Hair follicle dermal papilla cell (primary cell): ENCODE measurements around the genes AGAP5 and ZSWIM8.

GRCh38 chr10:73422178-73422775 lies 8.4 kb upstream of the ANXA7 start:
- CAGE, long polyA plus RNA = no peak

DNA sequence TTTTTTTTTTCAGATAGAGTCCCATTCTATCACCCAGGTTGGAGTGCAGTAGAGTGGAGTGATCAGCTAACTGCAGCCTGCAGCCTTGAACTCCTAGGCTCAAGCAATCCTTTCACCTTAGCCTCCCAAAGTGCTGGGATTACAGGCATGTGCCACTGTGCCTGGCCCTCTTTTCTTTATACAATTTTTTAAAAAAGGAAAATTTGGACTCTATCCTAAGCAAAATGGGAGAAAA lies 28.7 kb upstream of the MSS51 start:
- CAGE, long polyA plus RNA = no peak

DNA sequence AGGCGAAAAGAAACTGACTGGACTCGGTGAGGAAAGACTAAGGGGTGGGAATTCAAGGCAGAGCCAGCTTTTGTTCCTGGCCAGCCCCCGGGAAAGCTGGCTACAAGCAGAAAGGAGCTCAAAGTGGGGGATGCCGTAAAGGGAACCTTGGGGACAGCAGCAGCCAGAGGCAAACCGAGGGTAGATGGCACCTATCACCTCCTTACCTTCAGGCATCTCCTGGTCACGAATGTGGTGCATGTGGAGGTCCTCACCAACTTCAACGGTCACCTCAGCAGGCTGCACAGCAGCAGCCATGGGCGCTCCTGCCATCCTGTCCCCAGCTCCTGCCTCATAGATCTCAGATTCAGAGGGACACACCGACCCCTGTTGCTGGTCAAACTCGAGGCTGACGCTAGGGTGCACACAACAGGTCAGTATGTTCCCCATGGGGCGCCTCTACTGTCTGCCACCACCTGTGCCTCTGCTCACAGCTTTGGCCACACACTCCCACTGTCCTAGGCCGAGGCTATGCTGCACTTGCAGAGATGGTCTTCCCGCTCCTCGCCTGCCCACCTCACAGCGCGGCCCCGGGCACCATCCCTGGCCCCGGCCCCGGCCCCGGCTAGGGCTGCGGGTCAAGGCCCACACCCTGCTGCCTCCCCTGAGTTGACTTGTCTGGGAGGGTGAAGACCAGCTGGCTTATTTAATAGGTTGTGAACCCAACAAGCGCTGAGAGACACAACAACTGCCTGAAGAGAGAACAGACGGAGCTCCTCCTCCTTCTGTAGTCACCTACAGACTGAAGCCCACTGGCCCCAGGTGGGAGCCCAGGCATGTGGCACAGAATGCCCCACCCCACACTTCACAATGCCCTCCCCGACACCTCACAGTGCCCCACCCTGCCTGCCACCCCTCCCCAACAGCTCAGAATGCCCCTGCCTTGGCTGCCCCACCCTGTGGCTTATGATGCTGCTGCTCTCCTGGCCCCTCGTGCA lies at the start of gene AGAP5:
TSS of gene AGAP5 (minus strand) at position 783 of the 977 bp plus-strand sequence.
- CAGE, long polyA plus RNA = no peak

DNA sequence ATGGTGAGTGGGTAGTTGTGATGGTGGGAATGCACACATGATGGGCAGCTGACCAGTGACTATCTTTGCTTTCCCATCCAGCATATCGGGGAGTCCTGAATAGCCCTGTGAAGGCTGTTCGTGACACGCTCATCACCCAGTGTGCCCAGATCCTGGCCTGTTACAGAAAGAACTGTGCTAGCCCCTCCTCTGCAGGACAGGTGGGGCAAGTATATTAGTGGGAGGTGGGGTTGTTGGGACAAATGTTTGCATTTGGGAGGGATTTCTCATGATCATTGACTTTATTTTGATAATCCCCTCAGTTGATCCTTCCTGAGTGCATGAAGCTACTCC lies 2.6 kb upstream of the FUT11 start:
- CAGE, long polyA plus RNA = no peak

GRCh38 chr10:73784764-73785694 lies at the start of gene ZSWIM8:
Gene ZSWIM8, plus strand, starts transcription at chr10:73785606.
- CAGE, long polyA plus RNA = no peak

- CAGE, long polyA plus RNA = no peak
Measured at GRCh38 chr10:73800443-73801436, 10.7 kb downstream of the NDST2 start.

GRCh38 chr10:73916276-73917099 lies 5.6 kb downstream of the PLAU start:
- CAGE, long polyA plus RNA = no peak

DNA sequence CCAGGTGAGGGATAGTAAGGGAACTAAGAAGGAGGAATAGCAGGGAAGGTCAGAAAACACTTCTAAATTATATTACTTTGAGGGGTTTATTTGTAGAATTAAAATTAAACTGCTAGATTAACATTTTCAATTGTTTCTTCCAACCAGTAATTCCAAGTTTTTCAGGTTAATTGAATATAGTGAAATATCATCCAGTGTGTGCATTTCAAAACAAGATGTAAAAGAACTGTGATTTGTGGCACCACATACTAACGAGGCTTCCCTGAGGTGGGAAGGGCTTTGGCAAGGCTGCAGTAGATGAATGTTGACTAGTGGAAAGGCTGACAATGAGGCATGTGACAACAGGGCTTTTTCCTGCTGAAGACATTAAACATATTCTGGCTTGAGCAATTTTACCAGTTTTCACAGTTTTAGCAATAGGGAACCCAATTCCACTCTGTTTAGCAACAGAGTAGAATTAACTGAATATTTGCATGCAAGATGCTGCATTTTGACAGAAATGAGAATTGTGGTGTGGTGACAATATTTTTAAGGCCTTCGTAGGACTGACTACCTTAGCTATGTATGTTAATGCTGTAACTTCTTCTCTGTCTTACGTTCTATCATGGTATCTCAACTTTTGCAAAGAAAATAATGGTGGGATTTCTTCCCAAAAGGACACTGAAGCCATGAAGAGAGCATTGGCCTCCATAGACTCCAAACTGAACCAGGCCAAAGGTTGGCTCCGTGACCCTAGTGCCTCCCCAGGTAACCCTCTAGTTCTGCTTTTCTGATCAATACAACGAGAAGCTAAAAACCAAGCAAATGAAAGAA lies 68.6 kb downstream of the AP3M1 start:
- CAGE, long polyA plus RNA = no peak

DNA sequence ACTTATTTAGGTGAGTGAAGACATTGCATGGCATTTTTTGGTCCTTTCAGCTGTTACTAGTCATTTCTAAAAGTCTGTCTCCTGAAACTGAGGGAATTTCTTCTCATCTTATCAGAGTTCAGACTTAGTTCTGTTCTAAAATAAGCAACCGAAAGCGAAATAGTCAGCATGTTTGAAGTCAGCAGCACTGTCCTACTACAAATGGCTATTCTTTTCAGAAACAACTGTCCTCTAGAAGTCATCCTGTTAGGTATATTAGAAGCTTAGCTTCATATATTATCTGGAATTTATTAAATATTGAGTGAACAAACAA lies 227.5 kb upstream of the KAT6B start:
- CAGE, long polyA plus RNA = no peak

DNA sequence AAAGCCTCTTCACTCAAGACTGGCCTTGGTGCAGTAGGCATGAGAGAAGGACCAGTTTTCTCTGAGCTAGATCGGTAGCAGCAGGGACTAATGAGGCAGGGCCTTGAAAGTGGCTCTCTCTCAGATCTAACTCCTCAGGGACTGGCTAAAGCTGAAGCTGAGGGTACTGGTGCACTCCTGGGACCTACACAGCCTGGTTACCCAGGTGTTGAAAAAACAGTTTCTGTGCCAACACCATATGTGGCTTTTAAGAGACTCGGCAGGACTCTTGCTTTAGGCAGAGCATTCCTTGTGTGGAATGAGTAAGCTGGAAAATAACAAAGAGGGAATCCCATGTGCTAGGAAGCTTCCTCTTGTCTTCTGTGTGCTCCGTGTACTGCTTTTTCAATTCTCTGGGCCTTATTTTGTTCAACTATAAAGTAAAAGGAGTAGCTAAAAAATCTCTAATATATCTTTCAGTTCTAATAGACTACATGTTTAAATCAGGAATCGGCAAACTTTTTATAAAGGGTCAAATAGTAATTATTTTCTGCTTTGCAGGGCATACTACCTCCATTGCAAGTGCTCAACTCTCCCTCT lies 186.2 kb upstream of the KAT6B start:
- CAGE, long polyA plus RNA = no peak

- CAGE, long polyA plus RNA = no peak
Measured at GRCh38 chr10:74900114-74900959, 73.9 kb downstream of the KAT6B start.

GRCh38 chr10:74988674-74989731 lies 84.4 kb downstream of the DUSP29 start:
- CAGE, long polyA plus RNA = no peak

- CAGE, long polyA plus RNA = no peak
Measured at GRCh38 chr10:75021066-75021293, 52.5 kb downstream of the DUSP29 start.

DNA sequence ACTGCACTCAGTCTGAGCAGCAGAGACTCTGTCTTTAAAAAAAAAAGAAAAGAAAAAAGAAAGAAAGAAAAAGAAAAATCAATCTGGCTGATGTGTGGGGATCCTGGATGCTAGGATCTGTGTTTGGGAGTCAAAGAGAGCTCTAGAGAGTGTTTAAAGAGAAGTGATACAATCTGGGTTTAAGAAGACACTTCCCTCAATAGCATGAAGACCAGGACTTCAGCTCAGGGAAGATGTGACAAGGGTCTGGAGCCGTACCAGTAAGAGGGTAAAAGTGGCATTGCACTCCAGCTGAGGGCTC lies 27.4 kb downstream of the DUSP29 start:
- CAGE, long polyA plus RNA = no peak

DNA sequence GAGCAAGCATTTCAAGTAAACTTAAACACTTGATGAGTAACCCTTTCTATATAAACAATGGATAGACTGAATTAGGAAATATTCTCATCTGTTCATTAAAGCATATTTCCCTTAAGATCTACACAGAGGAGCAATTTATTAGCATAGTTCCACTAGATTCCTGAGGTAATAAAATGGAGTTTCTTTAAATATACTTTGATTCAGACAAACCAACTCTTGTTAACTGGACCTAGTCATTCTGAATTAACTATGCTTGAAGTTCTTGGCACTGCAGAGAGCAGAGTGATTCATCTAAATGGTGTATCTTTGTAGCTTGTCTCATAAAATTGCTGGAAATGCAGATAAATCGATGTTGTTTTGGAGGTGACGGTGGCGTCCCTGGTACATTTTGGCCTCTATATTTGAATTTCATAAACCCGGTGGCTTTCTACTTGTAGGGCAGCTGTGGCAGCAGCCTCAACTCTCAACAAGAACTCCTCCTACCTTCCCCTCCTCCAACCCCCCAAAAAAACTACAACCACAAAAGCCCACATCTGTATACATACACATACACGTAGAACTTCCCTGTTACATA lies 15.3 kb upstream of the VDAC2 start:
- CAGE, long polyA plus RNA = no peak

DNA sequence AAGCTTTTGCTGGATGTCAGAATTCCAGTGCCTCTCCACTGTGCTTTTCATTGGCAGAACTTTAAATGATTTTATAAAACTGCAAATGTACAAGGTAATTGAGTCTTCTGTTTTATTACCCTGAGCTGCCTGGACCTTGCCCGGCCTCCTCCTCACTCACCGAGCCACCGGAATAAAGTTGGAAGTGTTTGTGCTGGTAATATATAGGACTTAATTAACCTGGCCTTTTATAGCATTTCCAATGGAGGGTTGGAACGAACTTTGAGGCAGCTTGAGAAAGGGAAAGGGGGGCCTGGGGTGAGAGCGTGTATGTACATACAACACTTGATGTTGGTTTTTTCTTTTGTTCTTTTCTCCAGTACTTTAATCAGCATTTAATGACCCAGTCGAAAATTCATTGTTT lies 43.4 kb downstream of the ZNF503 start:
- CAGE, long polyA plus RNA = no peak

GRCh38 chr10:75397310-75397622 lies 4.3 kb downstream of the ZNF503 start:
- CAGE, long polyA plus RNA = no peak

DNA sequence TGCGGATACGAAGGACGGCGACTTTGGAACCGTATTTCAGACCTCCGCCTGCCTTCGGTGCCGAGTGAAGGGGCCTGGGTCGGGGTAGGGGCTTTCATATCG lies 938 bp downstream of the ZNF503 start:
- CAGE, long polyA plus RNA = no peak

DNA sequence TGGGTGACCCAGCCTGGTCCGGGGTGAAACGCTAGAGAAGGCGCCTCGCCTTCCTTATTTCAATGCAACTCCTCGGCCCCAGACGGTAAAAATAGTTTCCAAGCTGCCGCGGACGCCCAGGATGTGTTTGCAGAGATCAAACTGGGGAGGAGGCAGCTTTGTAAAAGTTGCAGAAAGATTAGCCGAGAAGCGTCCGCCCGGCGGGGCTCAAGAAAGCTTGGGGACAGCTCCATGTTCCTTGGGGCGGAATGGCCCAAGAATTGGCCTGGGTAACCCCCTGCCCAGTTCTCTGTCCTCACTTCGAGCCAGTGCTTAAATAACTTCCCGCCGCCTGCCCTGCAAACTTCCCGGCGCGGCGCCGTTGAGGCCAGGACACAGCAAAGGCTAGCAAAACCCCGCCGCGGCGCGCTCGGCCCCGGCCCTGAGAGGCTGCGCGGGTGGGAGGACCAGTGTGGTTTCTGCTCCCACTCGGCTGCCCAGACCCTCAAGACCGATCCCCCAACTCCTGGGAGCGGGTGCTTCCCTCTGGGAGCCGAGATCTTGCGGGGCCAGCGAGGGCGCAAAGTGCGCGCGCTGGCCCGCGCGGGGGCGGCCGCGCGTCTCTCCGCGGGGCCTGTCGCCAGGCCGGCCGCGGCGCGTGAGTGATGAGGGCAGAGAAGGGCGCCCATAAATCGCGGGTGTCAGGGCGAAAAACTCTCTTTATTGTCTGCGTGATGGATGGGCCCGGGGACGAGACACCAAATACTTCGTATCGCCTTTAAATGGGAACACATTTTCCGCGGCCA lies 6.3 kb upstream of the ZNF503 start:
- CAGE, long polyA plus RNA = no peak

GRCh38 chr10:75712164-75712570 lies 280.7 kb downstream of the LRMDA start:
- CAGE, long polyA plus RNA = no peak